Measurements from ENCODE around the genes NEXMIF, FGF16, ATRX and P2RY10.

DNA sequence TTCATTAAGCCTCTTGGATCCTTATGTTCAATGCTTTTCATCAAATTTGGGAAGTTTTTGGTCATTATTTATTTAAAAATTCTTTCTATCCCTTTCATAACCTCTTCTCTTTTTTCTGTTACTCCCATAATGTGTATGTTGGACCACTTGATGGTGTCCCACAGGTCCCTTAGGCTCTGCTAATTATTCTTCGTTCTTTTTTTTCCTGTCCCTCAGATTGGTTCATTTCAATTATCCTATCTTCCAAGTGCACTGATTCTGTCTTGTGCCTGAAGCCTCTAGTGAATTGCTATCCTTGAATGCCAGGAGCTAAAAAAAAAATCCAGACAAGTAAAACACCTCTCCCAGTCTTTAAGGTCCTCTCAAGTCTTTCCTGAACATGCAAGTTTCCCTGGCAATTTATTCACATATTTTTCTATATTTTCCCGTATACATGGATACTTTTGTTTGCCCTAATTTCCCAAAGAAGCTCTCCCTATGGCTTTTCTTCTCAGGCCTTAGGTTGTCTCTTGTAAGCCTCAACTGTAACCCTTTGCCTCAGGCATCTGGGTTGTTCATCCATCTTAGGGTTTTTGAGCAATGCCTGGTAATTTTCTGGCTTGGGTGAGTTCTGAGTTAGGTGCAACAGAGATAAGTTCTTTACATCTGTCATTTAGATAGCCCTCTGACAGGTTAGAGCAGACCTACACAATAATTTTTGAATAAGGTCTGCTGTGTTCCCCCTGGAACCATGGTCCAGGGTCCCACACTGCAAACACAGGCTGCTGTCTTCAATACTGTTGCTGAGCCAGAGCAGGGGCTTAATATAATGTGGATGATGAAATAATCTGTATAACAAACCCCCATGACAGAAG lies 116.7 kb upstream of the CITED1 start:
- RAMPAGE, long total RNA: no peak
- RRBS: no CpG with 5 or more reads among the region's 2 CpGs

DNA sequence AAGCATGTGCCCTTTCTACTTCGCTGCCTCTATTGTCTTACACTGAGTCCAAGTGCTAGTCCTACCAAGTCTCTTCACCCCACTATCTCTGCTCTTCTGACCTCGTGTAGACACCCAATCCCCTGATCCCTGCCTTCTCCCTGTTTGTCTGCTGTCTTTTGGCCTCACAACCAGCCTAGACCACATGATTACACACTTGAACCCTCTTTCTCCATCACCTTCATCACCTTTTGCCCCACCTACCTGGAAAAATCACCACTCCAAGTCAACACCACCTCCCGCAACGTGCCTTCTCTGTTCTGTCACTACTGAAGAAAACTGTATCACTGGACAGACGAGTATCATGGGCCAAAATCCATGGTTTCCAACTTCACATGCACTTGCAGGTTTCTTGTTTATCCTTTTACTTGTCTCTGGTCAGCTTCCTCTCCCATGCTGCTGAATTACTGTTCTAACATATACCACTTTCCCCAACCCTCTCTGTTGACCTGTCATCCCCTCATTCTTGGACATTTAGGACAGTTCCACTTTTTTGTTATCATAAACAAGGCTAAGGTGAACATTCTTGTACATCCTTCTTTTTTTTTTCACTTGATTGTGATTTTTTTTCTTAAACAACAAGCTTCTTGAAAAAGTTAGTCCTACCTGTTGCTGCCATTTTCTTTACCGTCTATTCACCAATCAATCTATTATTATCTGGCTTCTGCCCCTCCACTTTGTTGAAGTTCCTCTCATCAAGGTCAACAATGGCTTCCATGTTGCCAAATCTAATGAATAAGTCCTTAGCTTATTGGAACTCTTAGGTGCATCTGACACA lies 125.4 kb upstream of the CITED1 start:
- RAMPAGE, long total RNA: no peak
- RRBS: no CpG with 5 or more reads among the region's 6 CpGs

- RAMPAGE, long total RNA: no peak
- RRBS: no CpG with 5 or more reads among the region's 3 CpGs
These were observed 14.6 kb upstream of the PHKA1 start for GRCh38 chrX:72728795-72729029.

GRCh38 chrX:72740632-72741065 lies 26.5 kb upstream of the PHKA1 start:
- RAMPAGE, long total RNA: no peak
- RRBS: no CpG with 5 or more reads among the region's 6 CpGs

- RAMPAGE, long total RNA: no peak
- RRBS: no CpG with 5 or more reads among the region's 24 CpGs
These were observed 51.9 kb upstream of the CHIC1 start for GRCh38 chrX:73510978-73511705.

DNA sequence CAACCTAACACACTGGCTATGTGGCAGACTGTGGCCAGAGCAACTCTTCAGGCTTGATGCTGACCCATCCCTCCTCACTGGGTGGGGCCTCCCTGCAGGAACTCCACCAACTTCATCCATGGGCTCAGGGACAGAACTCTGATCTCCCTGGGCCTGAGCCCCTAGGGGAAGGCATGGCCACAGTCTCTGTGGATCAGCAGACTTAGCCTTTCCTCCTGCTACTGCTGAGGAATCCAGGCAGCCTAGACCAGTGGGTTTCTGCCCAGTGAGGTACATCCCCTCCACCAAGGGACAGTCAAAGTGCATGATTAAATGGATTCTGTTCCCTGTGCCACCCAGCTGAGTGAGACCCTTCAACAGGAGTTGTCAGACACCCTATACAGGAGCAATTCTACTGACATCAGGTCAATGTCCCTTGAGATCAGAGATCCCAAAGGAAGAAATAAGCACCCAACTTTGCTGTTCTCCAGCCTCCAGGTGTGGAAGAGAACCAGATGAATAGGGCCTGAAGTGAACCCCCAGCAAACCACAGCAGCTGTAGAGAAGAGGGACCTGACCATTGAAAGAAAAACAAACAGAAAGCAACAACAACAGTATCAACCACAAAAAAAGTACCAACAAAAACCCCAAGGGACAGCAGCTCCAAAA lies 84.7 kb downstream of the CHIC1 start:
- RAMPAGE, long total RNA: no peak

- RAMPAGE, long total RNA: no peak
- RRBS: no CpG with 5 or more reads among the region's 2 CpGs
These were observed 338.1 kb upstream of the ZCCHC13 start for GRCh38 chrX:73965826-73966311.

DNA sequence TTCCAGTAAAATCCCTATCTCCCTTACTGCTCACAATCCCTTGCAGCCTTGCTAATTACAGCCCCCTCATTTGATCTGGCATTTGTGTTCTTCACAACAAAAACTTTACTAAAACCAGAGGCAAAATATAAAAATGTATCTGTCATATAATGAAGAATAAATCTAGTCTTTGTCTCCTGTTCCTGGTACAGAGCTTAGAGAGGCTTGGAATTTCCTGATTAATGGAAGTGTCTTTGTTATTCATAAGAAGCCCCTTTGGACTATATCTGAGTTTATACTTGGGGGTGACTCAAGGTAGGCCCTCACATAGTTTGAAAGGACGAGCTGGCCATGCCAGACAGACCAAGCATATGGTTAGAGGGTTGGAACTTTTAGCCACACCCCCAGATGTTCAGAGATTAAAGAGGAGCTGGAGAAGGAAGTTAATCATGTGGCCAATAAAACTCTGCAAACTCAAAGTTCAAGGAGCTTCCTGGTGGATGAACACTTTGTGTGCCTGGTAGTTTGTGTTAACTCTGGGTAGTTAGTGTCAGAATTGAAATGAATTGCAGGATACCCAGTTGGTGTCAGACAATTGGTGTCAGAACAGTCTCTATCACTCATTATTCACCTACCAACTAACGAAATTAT lies 52.6 kb upstream of the ZCCHC13 start:
- RAMPAGE, long total RNA: no peak
- RRBS: no CpG with 5 or more reads among the region's 2 CpGs

DNA sequence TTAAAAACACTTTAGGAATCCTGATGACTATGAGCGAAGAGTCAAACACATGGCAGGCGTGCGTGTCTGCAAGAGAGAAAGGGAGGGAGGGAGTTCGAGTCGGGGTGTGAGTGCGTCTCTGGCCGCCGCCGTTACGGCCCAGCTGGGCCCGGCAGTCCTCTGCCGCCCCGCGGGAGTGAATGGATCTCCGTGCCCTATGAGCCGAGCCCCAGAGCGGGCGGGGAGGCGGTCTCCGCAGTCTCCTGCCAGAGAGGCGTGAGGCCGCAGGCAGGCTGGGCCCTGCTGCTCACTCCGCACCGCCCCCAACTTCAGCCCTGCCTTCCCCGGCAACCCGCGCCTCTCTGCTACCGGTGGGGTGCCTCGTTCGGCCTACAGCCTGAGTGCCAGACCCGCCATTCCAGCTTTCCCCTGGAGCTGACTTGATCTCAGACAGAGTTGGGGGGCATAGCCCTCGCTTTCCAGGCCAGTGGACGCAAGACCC lies 1.3 kb downstream of the SLC16A2 start:
- RAMPAGE, long total RNA: no peak
- RRBS: no CpG with 5 or more reads among the region's 33 CpGs

GRCh38 chrX:74613675-74613962 lies 805 bp downstream of the RLIM start:
- RAMPAGE, long total RNA: no peak
- RRBS: no CpG with 5 or more reads among the region's 6 CpGs

DNA sequence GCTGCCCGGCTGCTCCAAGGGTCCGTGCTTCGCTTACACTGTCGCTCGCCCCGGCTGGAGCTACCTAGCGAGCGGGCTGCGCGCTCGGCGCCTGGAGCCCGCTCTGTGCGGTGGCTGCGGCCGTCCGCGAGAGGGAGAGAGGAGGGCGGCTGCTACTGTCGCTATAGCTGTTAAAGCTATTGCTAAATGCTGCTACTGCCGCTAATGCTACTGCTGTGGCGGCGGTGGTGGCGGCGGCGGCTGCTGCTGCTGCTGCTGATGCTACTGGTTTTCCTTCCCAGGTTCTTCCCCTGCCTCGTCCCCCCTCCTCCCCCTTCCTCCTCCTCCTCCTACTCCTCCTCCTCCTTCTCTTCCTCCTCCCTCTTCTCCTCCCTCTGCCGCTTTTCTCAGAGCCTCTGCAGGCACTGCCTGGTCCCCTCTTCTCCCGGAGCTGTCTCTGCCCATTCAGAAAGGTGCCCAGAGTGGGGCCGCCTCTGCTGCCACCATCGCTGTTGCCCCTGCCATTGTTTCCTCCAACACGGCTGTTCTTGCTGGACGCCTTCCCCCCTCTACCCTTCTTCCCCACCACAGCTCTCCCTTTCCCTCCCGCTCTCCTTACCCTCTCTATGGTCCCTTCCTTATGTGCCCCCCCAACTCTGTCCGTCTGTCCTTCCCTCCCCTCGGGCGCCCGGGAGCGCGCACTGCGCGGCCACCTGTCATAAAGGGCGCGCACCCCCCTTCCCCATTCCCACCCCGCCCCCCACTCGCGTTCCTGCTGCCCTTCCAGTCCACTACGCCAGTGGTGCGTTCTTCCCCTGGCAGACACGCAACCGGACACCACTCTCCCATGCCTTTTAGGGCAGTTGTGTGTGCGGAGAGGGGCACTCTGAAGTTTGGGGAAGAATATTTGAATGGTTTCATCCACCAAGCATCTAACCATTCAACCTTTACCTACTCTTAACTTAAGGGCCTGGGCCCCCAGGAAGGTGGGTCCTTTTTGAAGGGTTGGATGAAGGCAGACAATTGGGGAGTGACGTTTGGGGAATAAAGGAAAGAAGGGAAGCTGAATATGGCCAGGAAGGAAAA lies at the start of gene NEXMIF:
TSS of gene NEXMIF (minus strand) at position 272 of the 1,065 bp plus-strand sequence.
- RAMPAGE, long total RNA: no peak
- RRBS: 26% methylated on average over 6 of the region's 53 CpGs

GRCh38 chrX:76148053-76148589 lies 24.7 kb upstream of the PBDC1 start:
- RAMPAGE, long total RNA: no peak
- RRBS: no CpG with 5 or more reads among the region's 6 CpGs

- RAMPAGE, long total RNA: no peak
- RRBS: no CpG with 5 or more reads among the region's 9 CpGs
These were observed 24.1 kb upstream of the PBDC1 start for GRCh38 chrX:76148681-76149184.

DNA sequence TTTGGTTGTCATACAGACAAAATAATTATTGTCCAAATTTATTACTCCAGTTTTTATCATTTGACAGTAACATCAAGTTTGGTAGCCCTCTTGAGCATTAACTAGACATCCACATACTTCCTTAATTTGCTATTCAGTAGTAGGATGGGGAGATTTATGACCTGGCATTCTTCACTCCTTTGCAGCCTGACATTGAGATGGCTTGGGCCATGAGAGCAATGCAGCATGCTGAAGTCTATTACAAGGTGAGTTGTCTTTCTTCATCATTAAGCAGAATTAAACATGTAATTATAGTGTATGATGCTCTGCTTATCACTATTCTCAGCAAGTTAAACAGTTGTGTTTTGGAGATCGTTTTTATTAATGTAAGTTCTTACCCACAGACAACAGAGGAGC lies 1.8 kb downstream of the PBDC1 start:
- RAMPAGE, long total RNA: no peak
- RRBS: no CpG with 5 or more reads among the region's 1 CpG

DNA sequence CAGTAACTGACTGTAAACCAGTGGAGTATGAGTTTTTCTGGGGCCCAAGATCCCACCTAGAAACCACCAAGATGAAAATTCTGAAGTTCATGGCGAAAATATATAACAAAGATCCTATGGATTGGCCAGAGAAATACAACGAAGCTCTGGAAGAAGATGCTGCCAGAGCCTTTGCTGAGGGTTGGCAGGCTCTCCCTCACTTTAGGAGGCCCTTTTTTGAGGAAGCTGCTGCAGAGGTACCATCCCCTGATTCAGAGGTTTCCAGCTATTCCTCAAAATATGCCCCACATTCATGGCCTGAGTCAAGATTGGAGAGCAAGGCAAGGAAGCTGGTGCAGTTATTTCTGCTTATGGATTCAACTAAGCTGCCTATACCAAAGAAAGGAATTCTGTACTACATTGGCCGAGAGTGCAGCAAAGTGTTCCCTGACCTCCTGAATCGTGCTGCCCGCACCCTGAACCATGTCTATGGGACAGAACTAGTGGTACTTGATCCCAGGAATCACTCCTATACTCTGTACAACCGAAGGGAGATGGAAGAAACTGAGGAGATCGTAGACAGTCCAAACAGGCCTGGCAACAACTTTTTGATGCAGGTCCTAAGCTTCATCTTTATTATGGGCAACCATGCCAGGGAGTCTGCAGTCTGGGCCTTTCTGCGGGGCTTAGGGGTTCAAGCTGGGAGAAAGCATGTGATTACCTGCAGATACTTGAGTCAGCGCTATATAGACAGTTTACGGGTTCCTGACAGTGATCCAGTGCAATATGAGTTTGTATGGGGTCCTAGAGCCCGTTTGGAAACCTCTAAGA lies 2.5 kb downstream of the MAGEE1 start:
- RAMPAGE, long total RNA: no peak
- RRBS: no CpG with 5 or more reads among the region's 11 CpGs

DNA sequence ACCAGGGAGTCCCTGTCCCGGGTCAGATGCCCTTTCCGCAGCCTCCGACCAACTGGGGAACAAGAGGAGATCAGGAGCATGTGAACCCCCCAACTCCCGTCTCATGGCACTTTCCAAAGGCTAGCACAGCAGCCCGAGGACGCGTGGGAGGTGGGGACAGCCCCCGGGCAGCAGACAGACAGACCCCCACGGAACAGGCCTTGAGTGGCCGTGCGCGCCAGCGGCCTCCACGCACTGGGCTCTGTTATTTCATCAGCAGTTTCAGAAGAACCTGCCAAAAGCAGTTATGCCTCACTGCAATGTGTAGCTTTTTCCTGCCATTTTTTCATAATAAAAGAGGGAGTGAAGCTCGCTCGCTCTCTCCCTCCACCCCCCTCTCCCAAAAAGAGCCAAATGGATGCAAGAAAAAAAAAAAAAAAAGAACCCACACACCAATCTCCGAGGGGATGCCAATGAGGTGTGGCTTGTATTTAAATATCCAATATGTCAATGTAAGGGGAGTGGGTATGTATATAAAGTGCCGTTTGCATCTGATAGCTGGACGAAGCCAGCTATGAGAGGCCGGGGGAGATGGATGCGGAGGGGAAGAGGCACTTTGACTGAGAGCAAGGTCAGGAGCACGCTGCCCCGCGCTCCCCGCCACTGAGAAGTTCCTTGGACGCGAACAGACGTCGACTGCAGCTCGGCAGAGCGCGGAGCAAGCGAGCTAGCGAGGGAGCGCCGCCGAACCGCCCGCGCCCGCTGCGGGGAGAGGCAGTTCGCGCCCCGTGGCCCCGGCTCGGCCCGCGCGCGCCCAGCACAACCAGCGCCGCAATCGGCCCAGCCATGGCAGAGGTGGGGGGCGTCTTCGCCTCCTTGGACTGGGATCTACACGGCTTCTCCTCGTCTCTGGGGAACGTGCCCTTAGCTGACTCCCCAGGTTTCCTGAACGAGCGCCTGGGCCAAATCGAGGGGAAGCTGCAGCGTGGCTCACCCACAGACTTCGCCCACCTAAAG lies at the start of gene FGF16:
TSS of gene FGF16 (plus strand) at position 540 of the 996 bp plus-strand sequence.
- RAMPAGE, long total RNA: no peak
- RRBS: no CpG with 5 or more reads among the region's 64 CpGs

GRCh38 chrX:77653911-77654372 lies 132.1 kb downstream of the ATRX start:
- RAMPAGE, long total RNA: no peak
- RRBS: no CpG with 5 or more reads among the region's 4 CpGs

- RAMPAGE, long total RNA: no peak
- RRBS: no CpG with 5 or more reads among the region's 5 CpGs
These were observed 103.8 kb downstream of the ATRX start for GRCh38 chrX:77681910-77682827.

- RAMPAGE, long total RNA: start-site peak on the minus strand at chrX:77786205-77786229, 43 and 136 reads in 2 replicates
- RRBS: no CpG with 5 or more reads among the region's 68 CpGs
These were observed at the start of gene ATRX for GRCh38 chrX:77785342-77786676. TSS of gene ATRX (minus strand) at chrX:77786216.

DNA sequence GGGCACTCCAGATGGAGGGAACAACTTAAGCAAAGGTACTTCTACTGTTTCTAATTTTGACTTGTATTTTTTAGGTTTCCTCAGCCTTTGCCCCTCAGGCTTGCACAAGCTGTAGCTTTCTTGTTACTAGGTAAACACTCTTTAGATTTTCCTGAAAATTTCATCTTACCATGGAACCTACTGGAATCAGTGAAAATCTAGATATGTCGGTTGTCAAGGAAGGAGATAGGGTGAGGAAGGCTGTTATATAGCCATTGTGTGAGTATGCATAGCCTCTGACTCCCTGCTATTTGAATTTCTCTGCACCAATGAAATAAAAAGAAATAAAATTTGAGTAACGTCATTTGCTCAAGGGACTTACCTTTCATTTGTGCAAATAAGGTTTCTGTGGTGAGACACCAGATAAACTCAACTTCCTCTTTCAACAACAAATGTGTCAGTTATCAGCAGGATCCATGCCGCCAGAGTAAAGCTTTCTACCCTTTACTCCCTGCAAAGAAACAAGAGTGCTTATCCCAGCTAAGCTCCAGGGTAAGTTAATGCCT lies at the start of gene P2RY10:
TSS of gene P2RY10 (plus strand) at position 427 of the 545 bp plus-strand sequence.
- RAMPAGE, long total RNA: no peak
- RRBS: no CpG with 5 or more reads among the region's 3 CpGs